ENCODE measurements around the genes EFHB and PP2D1.

DNA sequence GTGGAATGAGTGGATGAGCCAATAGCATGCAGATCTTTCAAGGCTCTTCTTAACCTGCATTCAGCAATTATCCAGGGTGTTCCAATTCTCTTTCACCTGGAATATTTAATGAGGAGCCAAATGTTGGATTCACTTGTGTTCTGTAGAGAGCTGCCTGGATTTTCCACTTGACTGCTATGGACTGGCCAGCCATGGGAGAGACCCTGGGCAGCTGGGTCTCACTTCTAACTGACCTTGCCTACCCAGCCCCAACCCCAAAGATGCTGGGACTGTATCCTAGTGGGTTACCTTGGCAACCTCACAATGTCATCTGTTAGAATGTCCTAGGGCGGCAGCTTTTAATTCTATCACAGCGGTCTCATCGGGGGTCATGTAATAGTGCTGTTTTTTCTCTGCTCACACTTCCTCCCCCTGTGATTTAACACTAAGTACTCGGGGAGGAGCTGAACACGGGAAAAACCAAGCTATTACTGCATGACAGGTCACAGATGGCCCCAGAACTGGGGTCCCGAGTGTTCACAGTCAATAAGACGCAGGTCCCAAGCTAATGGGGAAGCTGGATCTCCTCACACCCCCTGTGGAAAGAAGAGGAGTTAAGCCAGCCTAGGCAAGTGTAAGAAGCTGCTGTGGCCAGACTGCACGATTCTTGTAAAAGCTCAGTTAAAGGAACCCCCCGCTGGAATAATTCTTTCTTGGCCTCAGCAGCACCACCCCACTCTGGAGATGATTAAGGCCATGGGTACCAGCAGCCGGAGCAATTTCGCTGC lies 2.3 kb upstream of the RFTN1 start:
- PRO-cap = no peak
- RAMPAGE, long total RNA, 4 experiments = no peak in any of the 4 experiments

- PRO-cap = no peak
- RAMPAGE, long total RNA, 4 experiments = no peak in any of the 4 experiments
Observed at GRCh38 chr3:16663935-16664139, 58.6 kb upstream of the DAZL start.

GRCh38 chr3:16906677-16907154 lies 22.0 kb downstream of the PLCL2 start:
- PRO-cap = no peak
- RAMPAGE, long total RNA, 4 experiments = no peak in any of the 4 experiments

DNA sequence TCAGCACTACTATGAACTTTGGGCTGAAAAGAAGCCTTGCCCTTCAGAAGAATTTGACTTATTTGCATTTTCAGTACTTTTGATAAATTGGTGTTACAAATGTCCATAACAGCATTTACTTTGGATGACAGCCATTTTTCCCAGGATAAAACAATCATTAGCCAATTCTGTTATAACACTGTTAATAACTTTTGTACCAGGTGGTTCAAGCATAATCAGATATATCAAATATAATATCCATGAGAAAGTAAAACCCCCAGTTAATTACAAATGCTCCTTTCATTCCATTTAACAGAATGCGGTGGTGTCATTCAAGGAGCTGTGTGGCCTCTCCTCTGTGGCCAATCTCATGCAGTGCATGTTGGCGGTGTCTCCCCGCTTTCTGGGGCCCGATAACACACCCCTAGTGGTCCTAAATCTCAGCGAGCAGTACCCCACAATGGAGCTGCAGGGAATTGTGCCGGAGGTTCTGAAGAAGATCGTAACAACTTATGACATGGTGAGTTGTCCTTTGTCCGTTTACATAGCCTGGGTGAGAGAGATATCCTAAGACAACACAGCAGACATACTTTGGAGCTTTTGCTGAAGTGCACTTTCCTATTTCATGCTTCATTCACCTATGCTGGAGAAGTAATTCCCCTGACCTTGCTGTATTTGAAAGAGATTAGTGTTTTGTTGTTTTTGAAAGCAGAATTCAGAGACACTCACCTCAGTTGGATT lies 129.8 kb downstream of the PLCL2 start:
- PRO-cap = no peak
- RAMPAGE, long total RNA, 4 experiments = no peak in any of the 4 experiments

GRCh38 chr3:17300389-17300909 lies 415.7 kb downstream of the PLCL2 start:
- PRO-cap = no peak
- RAMPAGE, long total RNA, 4 experiments = no peak in any of the 4 experiments

DNA sequence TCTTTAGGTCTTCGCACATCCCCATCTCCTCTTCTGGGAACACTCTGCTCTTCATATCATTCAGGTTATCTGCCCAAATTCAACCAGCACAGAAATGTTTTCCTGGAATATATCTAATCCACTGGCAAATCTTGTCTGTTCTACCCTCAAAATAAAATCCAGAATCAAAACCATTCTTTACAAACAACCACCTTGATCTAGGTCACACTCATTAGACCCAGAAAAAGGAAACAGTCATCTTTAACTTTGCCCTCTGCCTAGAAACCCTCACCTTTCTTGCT lies 225.6 kb downstream of the TBC1D5 start:
- PRO-cap = no peak
- RAMPAGE, long total RNA, 4 experiments = no peak in any of the 4 experiments

- PRO-cap = no peak
- RAMPAGE, long total RNA, 4 experiments = no peak in any of the 4 experiments
Observed at GRCh38 chr3:17679340-17679594, 63.2 kb downstream of the TBC1D5 start.

- PRO-cap = no peak
- RAMPAGE, long total RNA, 4 experiments = no peak in any of the 4 experiments
Observed at GRCh38 chr3:18396894-18397185, 28.3 kb downstream of the SATB1 start.

- PRO-cap = no peak
- RAMPAGE, long total RNA, 4 experiments = no peak in any of the 4 experiments
Observed at GRCh38 chr3:18745448-18745932, 320.4 kb upstream of the SATB1 start.

DNA sequence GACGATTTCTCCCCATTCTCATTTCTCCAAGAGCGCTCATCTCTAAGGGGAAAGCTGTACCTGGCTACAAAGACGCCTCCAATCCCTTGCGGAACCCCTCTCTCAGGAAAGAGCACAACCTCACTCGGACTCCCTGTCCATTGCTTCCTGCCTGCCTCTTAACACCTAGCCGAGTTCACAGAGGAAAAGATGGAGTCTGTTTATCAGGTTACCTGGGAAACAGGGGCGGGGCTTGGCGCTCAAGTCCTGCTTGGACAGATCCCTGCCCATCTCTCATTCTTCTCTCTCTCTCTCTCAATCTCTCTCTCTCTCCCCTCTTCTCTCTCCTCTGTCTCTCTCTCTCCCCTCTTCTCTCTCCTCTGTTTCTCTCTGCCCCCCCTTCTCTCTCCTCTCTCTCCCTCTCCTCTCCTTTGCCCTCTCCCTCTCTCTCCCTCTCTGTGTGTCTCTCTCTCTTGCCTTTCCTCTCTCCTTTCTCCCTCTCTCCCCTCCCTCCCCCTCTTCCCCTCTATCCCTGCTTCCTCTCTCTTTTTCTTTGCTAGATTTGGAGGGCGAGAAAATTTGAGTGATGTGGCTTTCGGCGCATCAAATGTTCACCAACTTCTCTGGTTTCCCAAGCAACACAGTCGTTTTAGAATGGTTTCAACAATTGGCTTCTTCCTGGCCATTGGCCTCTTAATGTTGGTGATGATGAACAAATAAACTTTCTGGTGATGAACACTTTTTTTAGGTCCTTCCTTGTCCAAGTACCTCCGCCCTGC lies at the start of gene EFHB:
Gene EFHB (minus strand): TSS at position 198 of the 758 bp plus-strand sequence.
- PRO-cap = no peak
- RAMPAGE, long total RNA, 4 experiments = no peak in any of the 4 experiments

GRCh38 chr3:20012001-20012490 lies at the start of gene PP2D1:
PP2D1 (minus strand) TSS chr3:20012264.
- PRO-cap = no peak
- RAMPAGE, long total RNA, 4 experiments = no peak in any of the 4 experiments

DNA sequence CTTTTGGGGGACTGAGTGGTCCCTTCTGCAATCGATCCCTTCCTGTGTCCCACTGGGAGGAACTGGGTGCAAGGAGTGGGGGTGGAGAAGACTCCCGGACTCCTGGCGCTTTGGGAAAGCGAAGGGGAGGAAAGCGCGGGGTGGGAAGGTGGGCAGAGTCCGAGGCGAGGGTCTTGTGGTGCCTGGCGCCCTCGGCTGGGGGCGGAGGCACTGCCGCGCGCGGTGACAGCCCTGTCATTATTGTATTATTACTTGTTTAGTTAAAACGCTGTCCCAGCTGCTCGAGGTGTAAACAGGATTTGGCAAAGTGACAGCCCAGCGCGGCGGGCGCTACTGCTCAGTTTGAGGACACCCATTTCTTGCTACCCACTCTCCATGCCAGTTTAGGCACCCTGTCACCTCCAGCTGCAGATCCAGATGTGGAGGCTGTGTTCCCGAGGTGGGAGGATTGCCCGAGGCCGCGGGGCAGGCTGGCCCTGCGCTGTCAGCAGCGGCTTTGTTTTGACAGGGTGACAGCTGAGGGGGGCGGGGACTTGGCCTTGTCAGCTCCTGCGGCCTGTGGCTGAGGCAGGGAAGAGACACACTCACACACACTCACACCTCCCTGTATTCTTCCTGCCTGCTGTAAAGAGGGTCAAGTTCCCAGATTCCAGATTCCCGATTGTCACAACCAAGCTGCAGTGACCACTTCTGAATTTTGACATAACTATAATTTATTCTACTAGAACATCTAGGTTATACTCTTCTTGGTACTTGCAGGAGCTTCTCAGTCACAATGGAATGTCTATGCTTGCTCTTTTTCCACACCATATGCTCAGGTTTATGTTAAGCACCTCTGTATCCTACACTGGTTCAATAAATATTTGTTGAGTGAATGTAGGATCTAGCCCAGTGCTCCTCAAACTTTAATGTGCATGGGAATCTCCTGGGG lies 1.2 kb downstream of the KAT2B start:
- PRO-cap = no peak
- RAMPAGE, long total RNA, 4 experiments = no peak in any of the 4 experiments

DNA sequence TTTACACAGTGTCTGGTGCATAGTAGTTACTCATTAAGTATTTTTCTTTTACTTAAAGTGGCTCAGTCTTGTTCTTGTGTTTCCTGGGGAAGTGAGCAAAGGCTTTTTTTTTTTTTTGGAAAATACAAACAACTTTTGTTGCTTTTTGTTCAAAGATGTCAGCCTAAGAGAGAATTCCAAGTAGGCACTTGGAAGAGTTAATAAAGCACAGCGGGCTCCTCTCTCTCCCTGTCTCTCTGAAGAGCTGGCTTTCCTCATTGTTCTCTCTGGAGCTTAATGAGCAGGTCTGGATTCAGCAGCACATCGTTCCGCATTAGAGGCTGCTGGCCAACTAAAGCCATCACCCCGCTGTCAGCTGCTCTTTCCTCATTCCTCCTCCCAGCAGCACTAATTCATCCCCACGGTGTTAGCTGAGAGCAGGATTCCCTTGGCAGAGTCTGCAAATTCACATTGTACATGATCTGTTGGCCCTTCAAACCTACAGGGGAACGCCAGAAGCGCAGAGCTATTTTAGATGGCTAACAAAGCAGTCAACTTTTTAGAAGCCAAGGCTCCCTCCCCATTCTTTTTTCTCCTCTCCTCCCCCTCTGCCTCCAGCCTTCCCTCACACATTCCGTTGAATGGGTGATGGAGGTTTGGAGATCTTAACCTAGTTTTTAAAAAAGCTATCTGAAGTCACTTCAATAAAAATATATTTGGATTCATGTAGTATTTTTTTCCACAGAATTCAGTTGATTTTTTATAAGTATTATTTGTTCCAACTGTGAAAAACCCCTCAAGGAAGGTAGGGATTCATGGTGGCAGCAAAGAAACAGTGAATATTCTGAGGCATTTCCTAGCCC lies 44.1 kb downstream of the SGO1 start:
- PRO-cap = no peak
- RAMPAGE, long total RNA, 4 experiments = no peak in any of the 4 experiments

- PRO-cap = no peak
- RAMPAGE, long total RNA, 4 experiments = no peak in any of the 4 experiments
Observed at GRCh38 chr3:23389628-23390161, 186.6 kb downstream of the UBE2E2 start.

DNA sequence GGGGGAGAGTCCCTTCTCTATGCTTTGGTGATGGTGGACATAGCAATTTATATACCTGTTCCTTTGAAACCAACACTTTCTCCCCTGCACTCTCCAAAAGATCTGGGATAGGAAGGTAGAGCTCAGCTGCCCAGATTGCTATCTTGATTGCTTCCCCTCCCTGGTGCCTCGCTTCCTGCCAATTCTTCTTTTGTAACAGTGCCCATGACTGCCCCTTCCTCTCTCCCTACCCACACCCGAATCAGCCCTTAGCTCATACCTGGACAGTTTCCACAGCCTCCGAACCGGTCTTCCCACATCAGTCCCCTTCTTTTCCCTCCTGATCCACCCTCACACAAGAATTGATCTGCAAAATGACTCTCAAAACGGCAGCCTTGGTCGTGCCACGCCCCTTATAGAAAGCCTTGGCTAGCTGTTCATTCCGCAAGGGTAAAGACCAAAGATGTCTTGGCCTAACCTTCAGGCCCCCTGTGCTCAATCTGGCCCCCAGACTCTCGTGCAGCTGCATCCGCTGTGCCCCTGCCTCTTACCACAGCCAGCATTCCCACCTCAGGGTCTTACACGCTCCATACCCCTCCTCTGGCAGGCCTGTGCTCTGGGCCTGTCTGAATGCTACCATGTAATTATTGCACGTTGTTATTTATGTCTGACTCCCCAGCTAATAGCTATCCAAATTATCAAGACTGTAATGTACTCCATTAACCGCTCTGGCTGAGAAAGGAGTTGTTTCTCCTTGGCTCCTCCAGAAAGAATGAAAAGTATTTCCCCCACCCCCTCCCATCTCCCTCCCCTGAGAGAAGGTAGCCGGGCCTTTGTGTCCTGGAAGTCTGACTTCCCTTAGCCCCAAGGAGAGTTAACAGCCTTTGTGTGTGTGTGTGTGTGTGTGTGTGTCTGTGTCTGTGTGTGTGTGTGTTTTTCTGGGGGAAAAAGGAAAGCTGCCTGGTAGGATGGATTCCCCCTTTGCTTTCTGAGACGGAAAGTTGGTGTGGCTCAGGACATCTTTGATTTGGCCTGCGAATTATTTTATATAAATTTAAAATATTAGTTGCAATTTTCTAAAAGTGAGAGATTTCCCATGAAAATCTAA lies 54.6 kb upstream of the UBE2E1 start:
- PRO-cap = no peak
- RAMPAGE, long total RNA, 4 experiments = no peak in any of the 4 experiments

- PRO-cap = no peak
- RAMPAGE, long total RNA, 4 experiments = no peak in any of the 4 experiments
Observed at GRCh38 chr3:23807224-23807575, 1.4 kb downstream of the UBE2E1 start.

DNA sequence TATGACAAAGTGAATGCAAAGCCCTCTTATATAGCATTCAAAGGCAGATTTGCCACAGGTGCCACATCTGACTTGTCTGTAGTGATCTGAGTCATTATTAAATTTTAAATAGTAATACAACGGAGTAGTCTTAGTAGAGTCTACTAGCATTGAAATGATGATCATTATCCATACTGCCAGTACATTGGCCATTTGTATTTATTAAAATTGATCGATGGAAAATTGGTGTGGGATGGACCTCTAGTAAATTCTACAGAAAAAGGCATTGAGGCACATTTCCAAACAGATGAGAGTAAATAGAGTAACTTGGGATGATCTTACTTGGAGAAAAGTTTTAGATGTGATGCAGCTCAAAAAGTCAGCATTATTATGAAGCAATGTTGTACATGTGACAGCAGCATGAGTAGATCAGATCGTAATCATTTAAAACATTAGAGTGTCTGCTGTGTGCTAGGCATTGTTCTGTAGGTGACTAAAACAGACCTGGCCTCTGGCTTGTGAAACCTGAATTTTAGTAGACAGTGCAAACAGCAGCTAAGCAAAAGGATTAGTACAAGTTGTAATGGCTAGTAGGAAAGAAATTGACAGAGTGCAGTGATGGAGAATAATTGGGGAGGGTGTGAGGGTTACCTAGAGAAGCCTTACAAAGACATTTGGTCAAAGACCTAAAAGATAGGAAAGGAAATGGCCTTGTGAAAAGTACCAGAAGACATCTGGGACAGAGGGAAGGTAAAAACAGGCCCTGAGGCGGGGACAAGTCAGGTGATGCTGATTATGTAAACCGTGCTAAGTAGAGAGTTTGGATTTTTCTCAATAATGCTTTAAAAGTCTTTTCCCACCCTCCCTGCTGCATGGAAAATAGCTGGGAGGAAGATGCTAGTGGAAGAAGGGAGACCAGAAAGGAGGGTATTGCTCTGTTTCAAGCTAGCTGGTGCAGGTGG lies 15.2 kb downstream of the UBE2E1 start:
- PRO-cap = no peak
- RAMPAGE, long total RNA, 4 experiments = no peak in any of the 4 experiments

DNA sequence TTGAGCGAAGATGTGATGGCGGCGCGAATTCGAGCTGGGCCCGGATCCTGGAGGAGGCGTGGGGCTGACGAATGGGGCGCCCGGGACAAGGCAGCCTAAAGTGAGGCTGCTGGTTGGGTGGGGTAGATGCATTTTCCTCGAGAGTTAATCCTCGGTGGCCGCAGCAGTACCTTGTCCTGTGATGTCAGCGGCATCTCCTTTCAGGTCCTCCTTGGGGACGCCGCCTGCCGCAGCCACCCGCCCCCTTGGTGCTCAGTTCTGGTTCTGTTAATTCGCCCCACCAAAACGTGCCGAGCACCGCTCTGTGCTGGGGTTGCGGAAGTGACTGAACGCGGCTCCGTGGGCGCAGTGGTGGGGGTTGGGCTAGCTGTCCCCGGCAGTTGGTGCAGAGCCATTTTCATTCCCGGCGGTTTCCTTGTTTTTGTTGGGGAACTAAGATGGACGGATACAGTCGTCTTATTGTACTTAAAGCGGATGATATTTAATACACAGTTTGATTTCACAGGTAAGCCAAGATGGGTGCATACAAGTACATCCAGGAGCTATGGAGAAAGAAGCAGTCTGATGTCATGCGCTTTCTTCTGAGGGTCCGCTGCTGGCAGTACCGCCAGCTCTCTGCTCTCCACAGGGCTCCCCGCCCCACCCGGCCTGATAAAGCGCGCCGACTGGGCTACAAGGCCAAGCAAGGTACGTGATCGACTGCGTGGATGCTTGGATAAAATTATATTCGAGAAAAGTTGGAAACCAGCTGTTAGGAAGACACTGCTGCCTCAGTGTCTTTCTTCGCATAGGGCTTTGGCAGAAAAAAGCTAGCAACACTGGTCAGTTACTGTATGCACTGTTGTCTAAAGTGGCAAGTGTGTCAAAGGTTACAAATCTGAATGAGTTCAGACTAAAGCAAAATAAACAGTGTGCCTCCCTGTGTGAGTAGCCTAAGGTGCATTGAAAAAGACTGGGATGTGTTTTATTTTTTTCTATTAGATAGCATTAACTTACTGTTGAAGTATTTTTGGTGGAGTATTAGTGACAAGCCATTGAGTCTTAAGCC lies 737 bp downstream of the RPL15 start:
- PRO-cap = bidirectional peak, plus-strand start at position 327 of the sequence, minus-strand start at position 260 of the sequence
- RAMPAGE, long total RNA, 4 experiments = start-site peak on the plus strand in 1 of 4 experiments, centred at position 612 of the sequence, 94 reads per replicate

DNA sequence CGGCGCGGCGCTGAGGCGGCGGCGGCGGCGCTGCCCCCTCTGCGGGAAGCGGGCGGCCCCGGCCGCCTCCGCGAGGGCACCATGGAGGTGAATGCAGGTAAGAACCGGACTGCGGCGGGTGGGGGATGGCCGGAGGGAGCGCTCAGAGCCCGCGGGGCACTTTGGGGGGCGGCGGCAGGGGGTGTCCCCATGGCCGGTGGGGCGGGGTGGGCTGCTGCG lies 321 bp downstream of the NR1D2 start:
- PRO-cap = no peak
- RAMPAGE, long total RNA, 4 experiments = no peak in any of the 4 experiments

DNA sequence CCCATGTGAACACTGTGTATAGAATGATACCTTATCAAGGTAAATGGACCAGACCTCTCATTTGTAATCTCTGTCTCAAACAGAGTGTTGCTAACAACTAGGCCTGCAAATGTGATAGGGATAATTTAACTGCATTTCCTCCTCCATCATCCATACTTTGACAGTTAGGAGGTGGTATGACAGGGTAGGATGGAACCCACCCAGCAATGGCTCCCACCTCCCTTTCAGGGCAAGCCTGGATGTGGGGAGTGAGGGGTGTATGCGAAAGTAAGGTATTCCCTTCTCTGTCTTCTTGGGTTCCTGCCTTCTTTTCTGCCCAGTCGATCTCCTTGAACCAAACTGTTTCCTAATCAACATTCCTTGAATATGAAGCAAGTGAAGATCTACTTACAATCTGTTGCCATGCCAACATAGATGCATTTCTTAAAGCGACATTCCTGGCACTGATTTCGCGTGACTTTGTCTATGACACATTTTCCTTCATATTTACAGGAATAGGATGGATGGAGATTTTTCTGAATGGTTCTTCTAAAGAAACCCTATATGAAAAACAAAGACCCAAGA lies 201.3 kb downstream of the NR1D2 start:
- PRO-cap = no peak
- RAMPAGE, long total RNA, 4 experiments = no peak in any of the 4 experiments